T-cell (primary cell): Measurements from ENCODE around the gene CEP72.

- PRO-cap, 7 experiments: no peak in any of the 7 experiments
Observed at GRCh38 chr5:154689-155388, 36.5 kb upstream of the LRRC14B start.

DNA sequence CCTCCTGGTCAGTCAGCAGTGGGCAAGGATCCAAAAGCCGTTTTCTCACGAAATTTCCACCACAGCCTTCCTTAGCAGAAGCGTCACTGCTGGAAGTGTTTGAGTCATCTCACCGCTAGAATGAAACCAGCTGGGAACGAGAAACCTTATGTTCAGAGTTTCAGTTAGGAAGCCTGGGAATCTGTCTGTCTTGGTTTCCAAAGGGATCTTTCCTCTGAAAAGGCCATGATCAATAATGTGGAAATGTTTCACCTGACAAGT, 22.9 kb upstream of the LRRC14B start:
- PRO-cap, 7 experiments: no peak in any of the 7 experiments

DNA sequence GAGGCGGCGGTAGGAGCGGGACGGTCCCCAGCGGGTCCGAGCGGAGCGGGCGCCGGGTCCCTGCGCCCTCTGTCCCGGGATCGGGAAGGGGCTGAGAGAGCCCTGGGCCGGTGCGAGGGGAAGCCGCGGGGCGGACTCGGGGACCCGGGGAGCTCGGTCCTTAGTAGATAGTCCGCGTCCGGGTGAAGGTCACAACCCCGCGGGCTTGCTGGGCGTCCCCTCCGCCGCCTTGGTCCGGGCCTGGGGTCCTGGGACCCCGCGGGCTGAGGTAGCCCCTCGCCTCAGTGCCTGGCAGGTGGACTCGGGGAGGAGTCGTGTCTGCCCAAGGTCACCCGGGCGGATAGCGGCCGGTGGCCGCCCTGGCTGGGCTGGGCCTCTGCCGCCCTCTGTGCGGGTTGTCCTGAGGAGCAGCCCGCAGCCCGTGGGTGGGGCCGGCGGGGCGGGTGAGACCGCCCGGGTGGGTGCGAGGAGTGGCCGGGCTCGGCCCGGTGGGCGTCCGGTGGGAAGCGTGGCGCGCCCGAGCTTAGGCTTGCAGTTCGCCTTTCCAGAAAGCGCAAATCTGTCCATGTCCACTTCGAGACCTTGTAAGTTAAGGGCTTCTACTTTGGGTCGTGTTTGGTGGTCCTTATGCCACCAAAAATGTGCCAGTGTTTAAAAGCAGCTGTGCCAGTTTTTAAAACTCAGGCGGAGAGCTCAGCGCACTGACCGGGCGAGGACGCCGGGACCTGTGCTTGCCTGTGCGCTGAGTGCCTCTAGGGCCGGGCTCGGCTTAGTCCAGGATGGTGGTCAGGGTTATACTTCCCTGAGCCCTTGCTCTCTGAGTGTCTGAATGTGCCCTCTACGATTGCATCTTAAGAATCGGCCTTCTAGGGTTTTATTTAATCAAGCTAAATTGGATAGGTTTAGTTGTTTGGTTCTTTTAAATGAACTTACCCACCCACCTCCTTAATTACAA, 617 bp downstream of the SDHA start:
- PRO-cap, 7 experiments: no peak in any of the 7 experiments

- PRO-cap, 7 experiments: no peak in any of the 7 experiments
Observed at GRCh38 chr5:224198-224764, 6.2 kb downstream of the SDHA start.

- PRO-cap, 7 experiments: peak in 1 of 7 experiments; most common plus-strand start chr5:281398 (in 1)
Observed at GRCh38 chr5:280787-281501, 9.5 kb downstream of the PDCD6 start.

GRCh38 chr5:325245-325764, 3.8 kb downstream of the AHRR start:
- PRO-cap, 7 experiments: no peak in any of the 7 experiments

DNA sequence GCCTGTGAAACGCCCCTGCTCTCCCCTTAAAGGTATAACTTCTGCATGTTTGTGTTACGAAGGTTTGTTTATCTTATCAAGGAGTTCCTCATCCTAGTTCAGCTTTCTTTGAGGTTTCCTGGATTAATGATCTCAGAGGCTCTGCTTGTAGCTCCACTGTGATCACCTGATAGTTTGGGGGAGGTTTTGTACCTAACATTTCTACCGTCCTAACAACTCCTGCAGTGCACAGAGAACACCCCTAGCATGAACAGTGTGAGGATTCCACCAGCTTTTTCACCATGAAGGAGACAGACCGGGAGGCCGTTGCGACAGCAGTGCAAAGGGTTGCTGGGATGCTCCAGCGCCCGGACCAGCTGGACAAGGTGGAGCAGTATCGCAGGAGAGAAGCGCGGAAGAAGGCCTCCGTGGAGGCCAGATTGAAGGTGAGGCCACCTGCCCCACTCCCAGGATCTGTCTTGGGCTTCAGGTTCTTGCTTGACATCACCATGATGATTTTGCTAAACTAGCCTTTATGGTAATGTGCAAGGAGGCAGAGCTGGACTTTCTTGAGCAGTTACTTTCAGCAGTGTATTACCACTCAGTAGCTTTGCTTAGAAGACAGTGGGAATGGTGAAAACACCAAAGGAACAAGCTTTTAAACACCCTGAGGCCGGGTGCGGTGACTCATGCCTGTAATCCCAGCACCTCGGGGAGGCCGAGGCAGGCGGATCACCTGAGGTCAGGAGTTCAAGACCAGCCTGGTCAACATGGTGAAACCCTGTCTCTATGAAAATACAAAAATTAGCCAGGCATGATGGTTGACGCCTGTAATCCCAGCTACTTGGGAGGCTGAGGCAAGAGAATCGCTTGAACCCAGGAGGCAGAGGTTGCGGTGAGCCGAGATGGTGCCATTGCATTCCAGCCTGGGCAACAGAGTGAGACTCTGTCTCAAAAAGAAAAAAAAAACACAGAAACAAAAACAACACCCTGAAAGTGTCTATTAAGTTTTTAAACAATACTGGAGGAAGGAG, 3.3 kb downstream of the EXOC3 start:
- PRO-cap, 7 experiments: no peak in any of the 7 experiments

GRCh38 chr5:458791-459432, 15.9 kb downstream of the EXOC3 start:
- PRO-cap, 7 experiments: no peak in any of the 7 experiments

DNA sequence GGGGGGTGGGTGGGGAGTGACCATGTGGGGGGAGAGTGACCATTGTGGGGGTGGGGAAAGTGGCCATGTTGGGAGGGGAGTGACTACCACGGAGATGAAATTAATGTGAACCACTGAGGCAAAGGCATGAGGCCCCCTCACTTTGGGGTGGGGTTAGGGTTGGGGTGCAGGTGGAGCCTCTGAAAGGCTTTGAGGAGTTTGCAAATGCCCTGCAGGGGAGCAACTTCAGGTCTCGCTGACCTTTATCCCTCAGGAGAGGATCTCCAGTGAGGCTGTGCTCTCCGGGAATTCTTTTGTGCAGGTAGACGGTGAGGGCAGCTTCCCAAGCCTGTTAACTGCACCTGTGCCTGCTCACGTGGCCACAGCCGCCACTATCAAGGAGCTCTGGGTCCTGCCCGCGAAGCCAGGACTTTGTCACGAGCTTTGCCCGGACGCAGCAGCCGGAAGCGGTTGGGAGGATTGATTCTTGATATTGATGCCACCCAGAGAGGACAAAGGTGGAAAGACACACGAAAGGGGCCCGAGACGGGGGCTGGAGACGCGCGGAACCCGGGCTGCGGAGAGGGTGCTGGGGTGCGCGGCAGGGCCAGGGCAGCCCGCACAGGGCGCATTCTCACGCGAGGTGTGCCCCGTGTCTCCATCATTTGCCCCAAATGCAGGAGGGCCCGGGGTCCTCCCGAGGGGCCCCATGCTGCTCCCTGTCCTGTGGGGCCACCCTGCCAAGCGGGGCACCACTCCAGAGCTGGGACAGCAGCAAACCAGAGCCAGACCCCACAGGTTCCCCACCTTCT, 18.3 kb downstream of the SLC9A3 start:
- PRO-cap, 7 experiments: no peak in any of the 7 experiments

GRCh38 chr5:528208-528868, 4.1 kb upstream of the SLC9A3 start:
- PRO-cap, 7 experiments: no peak in any of the 7 experiments

DNA sequence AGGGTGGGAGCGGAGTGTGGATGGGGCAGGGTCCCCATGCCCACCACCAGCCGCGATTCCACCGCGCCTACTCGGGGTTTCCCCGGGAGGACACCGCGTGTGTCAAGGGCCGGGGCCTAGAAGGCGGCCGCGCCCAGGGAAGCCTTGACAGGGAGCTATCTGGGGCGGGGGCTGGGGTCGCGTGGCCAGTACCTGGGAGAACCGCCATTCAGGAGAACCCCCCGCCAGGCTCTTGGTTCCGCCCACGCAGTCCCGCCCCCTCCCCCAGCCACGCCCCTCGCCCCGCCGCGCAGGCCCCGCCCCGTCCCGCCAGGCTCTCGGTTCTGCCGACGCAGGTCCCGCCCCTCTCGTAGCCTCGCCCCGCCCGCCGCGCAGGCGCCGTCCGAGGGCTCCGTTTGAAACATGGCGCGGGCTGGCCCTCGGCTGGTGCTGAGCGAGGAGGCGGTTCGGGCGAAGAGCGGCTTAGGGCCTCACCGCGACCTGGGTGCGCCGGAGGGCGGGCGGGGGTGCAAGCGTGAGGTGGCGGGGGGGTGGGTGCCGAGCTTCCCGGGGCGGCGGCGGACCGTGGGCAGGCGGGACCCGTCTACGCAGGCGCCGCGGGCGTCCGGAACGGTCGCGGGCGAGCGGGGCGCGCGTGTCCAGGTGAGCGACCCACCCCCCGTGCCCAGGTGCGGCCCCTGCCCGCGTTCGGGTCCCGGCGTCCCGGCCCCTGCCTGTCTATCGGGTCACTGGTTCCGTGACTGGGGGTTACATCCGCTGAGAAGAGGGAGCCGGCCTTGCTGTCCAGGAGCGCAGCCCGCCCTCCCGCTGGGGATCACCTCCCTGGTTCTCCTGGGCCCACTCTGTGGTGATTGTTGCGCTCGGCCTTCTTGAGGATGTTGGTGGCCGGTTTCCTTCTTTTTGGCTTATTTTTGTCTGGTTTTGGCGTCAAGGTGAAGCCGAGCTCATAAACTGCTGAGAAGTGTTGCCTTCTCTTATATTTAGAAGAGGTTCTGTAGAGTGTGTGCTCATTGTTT, at the start of gene CEP72:
Gene CEP72 (plus strand): TSS at position 381 of the 1,016 bp plus-strand sequence.
- PRO-cap, 7 experiments: peak in 7 of 7 experiments; most common plus-strand start position 398 of the sequence (in 4); most common minus-strand start position 234 of the sequence (in 6)

GRCh38 chr5:756909-757415, 27.6 kb downstream of the ZDHHC11B start:
- PRO-cap, 7 experiments: peak in 2 of 7 experiments; most common plus-strand start chr5:757187 (in 1); most common minus-strand start chr5:757053 (in 1)

DNA sequence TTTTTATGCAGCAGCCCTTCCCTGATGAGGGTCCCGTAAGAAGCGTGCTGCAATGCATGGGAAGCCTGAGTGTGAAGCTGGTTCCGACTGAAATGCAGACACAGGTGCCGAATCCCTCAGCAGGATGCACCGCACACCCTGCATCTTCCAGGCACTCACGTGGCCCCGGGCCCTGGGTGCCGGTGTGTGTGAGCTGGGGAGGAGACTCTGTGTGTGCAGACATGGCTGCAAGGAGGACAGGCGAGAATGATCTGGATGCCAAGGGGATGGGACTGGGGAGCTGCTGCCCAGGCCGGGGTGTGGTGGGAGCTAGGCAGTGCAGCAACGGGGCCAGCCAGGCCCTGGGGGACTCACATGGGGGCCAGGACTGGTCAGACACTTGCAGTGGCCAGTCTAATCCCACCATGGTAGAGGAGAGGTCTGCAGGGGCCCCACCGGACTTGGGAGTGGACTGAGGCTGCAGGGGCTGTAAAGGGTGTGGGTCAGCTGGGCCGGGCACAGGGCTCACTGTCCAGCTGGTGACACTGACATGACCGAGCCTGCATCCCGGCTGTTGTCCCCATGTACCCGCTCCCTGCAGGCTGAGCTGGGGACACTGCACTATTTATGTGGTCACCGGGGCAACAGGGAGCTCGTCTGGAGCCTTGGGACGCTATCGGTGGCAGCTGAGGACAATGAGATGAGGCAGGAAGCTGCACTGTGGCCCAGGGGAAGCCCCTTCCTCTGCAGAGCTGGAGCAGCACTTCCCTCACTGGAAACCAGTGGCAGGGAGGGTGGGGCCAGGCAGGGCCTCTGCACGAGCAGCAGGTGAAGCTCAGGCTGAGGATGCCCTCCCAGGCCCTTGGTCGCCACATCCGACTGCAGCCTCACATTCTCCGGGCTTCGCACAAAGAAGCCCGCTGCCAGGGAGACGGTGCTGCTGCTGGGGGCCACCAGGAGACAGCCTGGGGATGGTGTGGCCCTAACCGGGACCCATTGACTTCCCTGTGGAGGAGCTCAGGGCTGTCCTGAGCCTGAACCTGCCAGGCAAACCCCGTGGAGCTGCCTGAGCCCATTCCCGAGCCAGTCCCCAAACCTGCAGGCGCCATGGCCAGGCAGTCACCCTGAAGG, 26.6 kb downstream of the ZDHHC11B start:
- PRO-cap, 7 experiments: peak in 7 of 7 experiments; most common plus-strand start position 761 of the sequence (in 3); most common minus-strand start position 673 of the sequence (in 6)

GRCh38 chr5:782856-783602, 1.5 kb downstream of the ZDHHC11B start:
- PRO-cap, 7 experiments: peak in 6 of 7 experiments; most common plus-strand start chr5:783307 (in 6)

- PRO-cap, 7 experiments: no peak in any of the 7 experiments
Observed at GRCh38 chr5:982431-982787, 26.2 kb upstream of the NKD2 start.

- PRO-cap, 7 experiments: no peak in any of the 7 experiments
Observed at GRCh38 chr5:1004477-1005374, 3.9 kb upstream of the NKD2 start.

GRCh38 chr5:1112767-1113329, 985 bp upstream of the SLC12A7 start:
- PRO-cap, 7 experiments: no peak in any of the 7 experiments

- PRO-cap, 7 experiments: no peak in any of the 7 experiments
Observed at GRCh38 chr5:1134269-1134871, 22.5 kb upstream of the SLC12A7 start.

DNA sequence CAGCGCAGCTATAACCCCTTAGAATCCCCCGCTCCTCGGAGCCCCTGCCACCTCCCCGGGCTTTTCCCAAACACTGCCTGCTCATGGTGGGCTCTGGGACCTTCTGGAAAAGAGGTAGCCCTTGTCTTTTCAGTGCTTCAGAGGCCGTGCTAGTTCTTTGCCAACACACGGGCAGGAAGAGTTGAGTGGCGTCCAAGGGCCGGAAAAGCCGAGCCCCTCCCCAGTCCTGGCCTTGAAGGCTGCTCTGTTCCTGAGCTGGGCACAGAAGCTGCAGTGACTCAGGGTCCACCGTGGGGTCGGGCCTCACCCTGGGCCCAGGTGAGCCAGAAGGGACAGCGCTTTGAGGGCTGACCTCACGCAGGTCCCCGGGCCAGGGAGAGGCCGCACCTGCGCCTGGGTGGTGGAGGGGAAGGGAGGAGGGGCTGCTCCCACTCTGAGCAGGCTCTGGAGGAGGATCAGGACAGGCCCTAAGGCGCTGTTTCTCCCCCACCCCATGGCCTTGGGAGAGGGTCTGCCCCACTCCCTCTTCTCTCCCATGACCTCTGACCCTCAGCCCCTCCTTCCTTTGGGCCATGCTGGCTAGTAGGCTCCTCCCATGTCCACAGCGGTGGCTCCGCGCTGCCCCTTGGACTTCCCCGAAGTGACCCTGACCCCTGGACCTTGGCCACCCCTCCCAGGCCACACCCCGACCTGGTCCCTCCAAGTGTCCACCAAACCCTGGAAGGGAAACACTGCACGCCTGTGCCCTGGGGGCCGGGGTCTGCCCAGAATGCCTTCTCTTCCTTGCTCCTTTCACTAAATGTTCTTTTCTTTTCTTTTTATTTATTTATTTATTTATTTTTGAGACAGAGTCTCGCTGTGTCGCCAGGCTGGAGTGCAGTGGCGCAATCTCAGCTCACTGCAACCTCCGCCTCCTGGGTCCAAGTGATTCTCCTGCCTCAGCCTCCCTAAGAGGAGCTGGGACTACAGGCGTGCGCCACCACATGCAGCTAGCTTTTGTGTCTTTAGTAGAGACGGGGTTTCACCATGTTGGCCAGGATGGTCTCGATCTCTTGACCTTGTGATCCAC, 19.7 kb upstream of the SLC6A19 start:
- PRO-cap, 7 experiments: no peak in any of the 7 experiments

GRCh38 chr5:1224952-1225368, 221 bp upstream of the SLC6A18 start:
- PRO-cap, 7 experiments: no peak in any of the 7 experiments